SK-N-MC (cell line): ENCODE results near the gene DCTN4.

DNA sequence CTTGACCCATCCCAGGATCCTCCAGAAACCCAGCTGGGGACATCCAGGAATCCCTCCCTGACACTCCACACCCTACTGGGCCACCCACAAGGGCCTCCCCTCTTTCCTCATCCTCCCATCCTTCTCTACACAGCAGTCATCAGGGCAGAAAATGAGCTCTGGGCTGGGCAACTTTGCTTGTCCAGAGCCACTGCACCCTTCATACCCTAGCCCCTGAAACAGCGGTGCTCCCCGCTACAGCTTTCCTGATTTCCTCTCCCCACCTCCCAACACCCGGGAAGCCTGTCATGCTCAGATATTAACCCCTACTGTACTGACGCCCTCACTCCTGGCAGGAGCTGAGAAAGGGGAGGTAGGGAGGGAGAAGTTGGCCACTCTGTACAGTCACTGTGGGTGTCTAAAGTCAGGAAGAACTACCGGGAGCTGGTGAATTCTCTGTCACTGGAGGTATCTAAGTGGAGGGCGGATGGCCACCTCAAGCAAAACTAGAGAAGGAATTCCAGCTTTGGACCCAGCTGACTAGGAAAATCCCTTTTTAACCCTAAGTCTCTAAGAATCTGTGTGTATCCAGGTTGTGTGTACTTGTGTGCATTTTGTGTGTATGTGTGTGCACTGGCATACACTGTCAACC lies 760 bp downstream of the CAMK2A start:
- RRBS = no CpG with 5 or more reads among the region's 6 CpGs

- RRBS = no CpG with 5 or more reads among the region's 10 CpGs
These were observed 702 bp downstream of the TCOF1 start for GRCh38 chr5:150358242-150358555.

- RRBS = no CpG with 5 or more reads among the region's 12 CpGs
These were observed 22.7 kb downstream of the CD74 start for GRCh38 chr5:150389806-150390628.

GRCh38 chr5:150393154-150393698 lies 19.5 kb downstream of the CD74 start:
- RRBS = no CpG with 5 or more reads among the region's 3 CpGs

DNA sequence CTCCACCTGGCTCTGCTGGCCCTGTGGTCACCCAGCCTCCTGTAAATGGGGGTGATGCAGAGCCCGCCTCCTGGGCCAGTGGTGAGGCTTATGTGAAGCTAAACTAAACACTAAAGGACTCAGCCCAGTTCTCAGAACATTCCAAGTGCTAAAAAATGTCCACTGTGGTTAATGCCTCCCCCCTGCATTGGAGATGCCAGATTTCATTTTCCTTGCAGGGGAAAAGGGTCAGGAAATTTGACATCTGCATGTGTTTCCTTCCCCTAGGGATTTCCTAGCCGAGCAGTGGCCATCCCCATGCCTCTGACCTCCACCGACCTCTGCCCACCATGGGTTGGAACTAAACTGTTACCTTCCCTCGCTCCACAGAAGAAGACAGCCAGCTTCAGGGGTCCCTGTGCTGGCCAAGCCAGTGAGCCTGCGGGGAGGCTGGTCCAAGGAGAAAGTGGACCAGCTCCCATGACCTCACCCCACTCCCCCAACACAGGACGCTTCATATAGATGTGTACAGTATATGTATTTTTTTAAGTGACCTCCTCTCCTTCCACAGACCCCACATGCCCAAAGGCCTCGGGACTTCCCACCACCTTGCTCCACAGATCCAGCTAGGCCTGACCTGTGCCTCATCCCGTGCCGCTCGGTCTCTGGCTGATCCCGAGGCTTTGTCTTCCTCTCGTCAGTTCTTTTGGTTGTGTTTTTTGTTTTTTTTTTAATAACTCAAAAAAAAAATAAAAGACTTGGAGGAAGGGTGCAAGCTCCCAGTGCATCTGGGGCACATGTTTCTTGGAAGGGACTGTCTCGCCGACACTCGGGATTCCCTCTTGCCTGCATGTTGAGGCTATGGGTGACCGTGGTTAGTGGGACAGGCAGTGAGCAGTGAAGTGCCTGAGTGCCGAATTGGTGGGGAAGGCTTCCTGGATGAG lies 12.9 kb downstream of the CD74 start:
- RRBS = no CpG with 5 or more reads among the region's 17 CpGs

DNA sequence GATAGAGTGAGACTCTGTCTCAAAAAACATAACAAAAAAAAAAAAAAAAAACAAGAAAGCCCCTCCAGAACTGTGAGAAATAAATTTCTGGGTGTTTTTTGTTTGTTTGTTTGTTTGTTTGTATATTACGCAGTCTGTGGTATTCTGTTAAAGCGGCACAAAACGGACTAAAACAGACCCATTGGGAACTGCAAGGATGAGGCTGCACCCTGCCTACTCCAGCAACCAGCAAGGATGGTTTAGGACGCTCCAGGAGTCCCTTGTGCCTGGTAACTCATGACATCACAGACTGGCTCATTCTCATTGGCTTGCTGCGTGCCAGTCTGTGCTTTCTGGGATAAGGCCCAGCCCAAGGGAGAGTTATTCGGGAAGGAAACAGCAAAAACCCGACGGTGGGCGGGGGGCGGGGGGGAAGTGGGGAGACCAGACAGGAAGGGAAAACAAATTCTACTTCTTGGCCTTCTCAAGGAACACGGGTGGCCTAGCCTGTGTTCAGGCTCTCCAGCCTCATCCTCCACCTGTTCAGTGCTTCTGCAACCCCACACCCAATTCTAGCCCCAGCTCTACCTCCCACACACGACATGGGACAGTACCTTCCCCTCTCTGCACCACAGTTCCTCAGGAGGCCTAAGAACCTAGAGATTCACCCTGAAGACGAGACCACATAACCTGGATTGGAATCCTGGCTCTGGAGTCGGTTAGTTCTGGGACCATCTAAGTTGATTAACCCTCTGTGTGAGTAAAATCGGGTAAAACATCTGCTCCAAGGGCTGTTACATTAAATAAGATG lies 2.8 kb downstream of the CD74 start:
- RRBS = no CpG with 5 or more reads among the region's 15 CpGs

DNA sequence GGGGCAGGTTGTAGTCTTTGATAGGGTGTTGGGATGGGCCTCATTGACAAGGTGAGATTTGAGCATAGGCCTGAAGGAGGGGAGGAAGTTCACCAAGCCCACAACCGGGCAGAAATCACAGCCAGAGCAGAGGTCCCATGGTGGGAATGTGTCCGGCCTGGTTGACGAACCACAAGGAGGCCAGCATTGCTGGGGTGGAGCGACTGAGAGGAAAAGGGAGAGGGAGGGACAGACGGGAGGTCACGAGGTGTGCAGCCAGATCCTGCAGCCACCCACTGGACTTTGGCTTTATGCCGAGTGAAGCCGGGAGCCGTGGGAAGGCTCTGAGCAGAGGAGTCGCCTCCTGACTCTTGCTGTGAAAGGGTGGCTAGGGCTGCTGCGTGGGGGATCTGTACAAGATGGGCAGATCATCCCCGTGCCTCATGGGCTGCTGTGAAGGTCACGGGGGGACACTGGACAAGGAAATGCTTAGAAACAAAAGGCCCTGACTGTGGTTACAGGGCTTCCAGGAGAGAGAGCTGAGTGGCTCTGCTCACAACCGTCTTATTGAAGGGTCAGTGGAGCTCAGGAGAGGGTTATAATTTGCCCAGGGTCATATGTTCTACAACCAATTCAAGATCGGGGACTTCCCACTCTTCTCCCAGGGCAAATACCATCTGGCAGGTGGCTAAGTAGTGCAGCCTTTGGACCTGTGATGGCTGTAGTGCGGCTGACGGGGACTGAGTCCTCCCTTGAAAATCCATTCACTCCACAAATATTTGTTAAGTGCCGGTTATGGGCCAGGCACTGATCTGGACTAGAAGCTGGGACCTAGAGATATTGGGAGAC lies 15.6 kb upstream of the CD74 start:
- RRBS = 86% methylated on average over 1 of the region's 18 CpGs

GRCh38 chr5:150443826-150444986 lies 5.3 kb downstream of the RPS14 start:
- RRBS = no CpG with 5 or more reads among the region's 25 CpGs

DNA sequence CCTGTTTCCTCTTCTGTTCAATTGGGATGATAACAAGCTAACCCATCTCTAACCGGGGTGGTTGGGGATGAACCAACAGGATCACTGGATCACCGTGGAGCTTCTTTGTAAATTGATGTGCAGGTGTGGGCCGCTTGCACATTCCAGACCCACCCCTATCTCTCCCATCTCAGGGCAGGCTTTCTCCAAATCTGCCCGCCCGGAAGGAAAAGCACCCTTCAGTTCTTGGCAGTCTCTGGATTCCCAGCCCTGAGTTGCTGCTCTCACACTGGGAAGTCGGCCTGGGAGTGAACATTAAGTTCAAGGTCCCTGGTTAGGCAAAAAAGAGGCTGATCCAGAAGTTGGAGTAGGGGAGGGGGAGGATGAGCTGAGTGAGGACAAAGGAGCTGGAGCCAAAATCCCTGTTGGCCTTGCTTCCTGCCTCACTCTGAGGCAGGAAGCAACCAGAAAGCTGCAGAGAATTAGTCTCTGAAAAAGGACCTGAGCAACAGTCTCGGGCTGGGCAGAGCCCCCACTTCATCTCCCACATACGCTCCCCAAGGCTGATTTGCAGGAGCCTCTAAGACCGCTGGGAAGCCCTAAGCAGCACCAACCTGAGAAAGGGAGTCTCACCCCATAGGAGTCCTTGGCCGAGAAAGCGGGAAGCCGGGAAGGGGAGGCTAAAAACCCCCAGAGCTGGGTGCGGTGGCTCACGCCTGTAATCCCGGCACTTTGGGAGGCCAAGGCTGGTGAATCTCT lies 15.0 kb upstream of the RPS14 start:
- RRBS = 96% methylated on average over 1 of the region's 15 CpGs

GRCh38 chr5:150484707-150485129 lies 23.2 kb upstream of the NDST1 start:
- RRBS = 98% methylated on average over 2 of the region's 11 CpGs

DNA sequence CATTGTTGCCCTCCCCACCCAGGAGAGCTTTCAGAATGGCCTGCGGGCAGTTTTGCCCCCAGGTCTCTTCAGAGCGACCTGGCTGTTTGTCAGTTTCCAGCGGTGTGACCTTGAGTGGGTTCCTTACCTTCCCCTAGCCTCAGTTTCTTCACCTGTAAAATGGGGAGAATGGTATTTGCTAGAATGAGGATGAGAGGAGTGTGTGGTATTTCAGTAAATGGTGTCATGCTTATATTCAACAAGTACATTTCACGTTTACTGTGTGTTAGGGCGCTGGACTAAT lies 21.0 kb upstream of the NDST1 start:
- RRBS = no CpG with 5 or more reads among the region's 5 CpGs

DNA sequence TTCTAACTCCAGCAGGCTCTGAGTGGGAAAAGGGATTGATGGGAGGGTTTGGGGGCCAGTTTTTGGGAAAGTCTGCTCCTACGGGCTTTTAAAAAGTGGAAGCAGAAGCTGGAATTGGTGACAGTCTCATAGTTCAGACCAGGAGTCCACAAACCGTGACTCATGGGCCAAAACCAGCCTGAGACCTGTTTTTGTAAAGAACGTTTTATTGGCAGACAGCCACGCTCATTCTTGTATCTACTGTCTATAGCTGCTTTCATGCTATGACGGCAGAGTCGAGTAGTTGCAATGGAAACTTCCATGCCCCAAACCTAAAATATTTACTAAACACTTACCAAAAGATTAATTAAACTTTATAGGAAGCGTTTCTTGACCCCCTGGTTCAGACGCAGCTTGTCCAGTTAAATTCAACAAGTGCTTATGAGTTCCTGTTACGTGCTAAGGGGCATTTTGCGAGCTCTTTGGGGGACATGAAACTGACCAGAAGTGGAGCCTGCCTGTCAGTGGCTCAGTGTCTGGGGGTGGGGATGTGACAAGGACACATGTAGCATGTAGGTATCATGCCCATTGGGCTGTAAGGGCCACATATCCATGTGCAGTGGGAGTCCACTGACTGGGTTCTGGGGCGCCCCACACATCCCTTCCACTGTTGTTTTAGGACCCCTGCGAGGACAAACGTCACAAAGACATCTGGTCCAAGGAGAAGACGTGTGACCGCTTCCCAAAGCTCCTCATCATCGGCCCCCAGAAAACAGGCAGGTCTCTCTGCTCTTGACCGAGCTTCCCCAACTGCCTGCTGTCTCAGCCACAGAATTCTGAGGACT lies 33.2 kb downstream of the NDST1 start:
- RRBS = no CpG with 5 or more reads among the region's 17 CpGs

GRCh38 chr5:150613945-150614779 lies 26.3 kb upstream of the SYNPO start:
- RRBS = no CpG with 5 or more reads among the region's 9 CpGs

- RRBS = no CpG with 5 or more reads among the region's 5 CpGs
These were observed 5.3 kb downstream of the DCTN4 start for GRCh38 chr5:150753485-150754001.

DNA sequence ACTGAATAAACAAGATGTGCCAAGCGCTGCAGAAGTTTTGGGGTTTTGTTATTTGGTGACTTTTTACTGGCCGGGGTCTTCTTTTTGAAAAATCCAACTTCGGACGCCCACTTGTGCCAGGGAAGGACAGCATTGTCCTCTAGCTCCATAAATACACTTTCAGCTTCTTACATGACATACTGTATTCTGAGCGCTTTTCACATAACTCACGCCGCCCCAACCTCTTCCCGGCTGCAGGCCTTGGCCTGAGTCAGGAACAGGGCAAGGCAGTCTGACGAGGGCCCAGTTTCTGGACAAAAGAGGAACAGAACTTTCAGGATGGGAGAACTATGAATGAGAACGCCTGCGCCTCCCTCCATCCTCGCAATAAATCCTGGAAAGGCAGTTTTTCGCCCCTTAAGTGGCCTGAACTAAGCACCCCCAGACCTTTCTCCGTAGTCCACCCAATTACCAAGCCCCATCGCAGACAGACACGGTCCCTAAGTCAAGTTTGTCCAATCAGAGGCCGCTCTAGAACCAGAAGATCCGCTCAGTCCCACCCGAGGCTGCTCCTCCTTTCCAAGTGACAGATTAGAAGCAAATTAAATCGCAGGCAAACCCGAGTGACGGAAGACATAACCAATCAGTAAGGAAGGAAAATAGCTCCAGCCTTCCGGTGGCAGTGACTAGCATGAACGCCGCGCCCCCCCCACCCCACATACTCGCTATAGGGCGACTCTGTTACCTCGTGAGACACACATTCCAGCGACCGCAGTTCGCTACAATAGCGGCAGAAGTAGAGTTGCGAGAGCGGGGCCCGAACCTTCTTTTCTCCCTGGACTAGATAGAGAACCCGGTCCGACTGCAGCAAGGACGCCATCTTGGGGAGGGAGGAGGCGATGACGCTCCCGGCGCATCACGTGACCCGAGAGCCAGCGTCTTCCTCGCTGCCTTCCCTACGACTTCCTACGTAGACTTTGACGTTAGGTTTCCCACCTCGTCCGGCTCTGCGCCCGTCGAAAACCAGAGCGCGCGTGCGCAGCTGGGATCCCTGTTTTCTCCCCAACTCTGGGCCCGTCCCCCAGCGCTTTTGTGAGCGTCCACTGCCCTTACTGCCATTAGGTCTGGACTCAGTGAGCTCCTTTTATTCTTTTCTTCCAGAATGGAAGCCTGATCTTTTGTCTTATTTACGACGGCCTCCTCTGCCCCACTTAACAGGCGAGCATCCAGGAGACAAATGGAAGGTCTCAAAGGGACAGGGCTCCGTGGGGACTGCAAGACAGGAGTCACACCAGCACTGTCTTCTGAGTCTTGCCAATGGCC lies at the start of gene DCTN4:
TSS of gene DCTN4 (minus strand) at position 883 of the 1,302 bp plus-strand sequence.
- RRBS = 1% methylated on average over 14 of the region's 66 CpGs

GRCh38 chr5:150778910-150779422 lies 409 bp downstream of the SMIM3 start:
- RRBS = 33% methylated on average over 12 of the region's 27 CpGs

- RRBS = no CpG with 5 or more reads among the region's 9 CpGs
These were observed 2.3 kb downstream of the GPX3 start for GRCh38 chr5:151022590-151023253.

- RRBS = no CpG with 5 or more reads among the region's 11 CpGs
These were observed 4.8 kb downstream of the GPX3 start for GRCh38 chr5:151024958-151025753.

DNA sequence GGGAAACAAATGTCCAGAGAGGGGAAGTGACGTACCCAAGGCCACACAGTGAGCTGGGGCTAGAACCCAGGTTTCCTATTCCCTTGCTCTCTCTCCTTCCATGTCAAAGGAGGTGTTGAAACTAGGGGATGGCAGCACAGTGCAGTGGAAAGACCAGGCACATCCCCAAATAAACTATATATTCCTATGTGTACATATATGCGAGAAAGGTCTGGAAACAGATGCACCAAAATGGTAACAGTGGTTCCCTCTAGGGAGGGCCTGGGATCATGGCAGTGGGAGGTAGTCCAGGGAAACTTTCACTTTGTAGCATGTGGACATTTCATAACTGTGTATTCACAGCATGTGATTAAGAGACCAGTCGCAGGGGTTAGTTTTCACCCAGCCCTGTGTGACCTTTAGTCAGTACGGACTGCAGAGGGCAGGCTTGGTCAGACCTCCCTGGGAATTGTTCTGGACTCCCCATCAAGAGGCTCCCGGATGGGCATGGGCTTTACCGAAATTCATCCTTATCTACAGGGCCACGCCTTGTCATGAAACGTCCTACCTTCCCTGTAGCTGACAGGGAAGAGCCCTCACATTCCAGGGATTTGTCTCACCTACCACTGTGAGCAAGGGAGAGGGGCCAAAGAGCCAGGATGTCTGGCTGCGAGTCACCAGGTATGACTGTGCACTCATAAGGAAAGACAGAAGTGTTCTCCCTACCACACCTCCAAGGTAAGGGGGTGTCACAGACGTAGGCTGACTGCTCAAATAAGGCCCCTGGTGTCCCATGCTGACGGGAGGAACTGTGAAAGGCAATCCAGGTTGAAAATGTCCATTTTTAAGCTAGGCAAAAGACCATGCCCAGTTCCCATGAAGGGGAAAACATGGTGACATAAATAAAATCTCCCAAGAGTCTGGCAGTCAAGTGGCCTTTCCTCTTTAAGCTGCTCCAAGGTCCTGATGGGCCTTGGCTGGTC lies 19.9 kb downstream of the GPX3 start:
- RRBS = no CpG with 5 or more reads among the region's 11 CpGs